Measurements from ENCODE around the genes CCK, VIPR1 and ZBTB47.

GRCh38 chr3:40621979-40622308 is 97.2 kb downstream of the ZNF621 start:
- PRO-cap = no peak
- RAMPAGE, long total RNA = no peak

- PRO-cap = no peak
- RAMPAGE, long total RNA = no peak
Measured at GRCh38 chr3:40691037-40691986, 166.6 kb downstream of the ZNF621 start.

DNA sequence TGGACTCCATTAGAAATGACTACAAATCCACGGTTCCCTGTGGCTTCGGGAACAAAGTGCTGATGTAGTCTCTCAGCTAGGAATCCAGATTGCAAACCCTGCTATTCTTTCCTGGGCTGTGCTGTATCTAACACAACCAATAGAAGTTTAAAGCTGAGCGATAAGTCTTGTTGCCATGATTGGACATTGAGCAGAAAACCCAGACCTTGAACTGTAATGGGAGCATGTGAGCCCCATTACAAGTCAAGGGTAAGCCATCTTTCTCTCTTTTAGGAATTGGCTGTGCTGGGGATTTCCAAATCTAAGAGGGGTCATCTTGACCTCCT is 306.6 kb upstream of the CTNNB1 start:
- PRO-cap = no peak
- RAMPAGE, long total RNA = no peak

DNA sequence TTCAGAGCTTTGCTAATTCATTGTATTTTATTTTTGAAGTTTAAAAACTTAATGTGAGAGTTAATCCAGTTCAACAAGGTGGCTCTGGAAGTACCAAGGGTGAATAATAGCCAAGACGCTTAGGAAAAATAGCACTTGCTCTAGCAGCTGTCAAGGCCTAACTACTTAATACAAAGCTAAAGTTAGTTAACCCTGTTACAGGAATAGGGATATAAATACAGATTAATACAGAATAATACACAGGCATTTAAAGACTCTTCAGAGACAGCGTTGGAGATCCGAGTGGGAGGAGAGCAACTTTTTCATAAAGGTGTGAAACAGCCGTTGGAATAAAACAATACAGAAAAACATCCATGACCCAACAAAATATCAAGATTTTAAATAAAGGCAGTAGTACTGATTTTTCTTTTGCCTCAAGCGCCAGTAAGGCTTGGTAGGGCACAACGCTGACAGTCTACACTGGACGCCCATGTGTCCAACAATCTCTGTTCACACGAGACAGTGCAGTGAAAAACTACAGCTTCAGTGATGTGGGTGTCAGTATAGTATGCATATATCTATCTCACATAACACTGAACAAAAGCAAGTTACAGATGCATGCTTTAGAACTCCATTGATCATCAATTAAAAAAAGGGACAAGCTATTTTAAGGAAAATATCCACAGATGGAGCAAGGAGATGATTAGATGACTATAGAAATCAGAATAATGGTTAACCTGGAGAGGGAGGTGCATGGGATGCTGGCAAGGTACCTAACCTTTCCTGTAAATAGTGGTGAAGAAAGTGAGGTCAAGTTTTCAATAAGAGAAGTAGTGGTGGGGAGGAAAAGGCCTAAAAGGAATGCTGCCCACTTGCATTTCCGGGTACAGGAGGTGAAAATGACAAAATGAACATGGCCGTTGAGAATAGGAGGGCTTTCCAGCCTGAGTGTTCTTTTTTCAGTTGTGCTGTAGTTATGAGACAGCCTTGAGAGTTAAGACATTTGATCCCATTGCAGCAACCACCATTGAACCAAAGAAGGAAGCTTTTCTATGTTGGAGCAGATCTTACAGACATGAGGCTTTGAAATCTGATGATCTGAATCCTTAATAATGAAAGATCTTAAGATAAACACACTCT is 42.6 kb downstream of the CTNNB1 start:
- PRO-cap = no peak
- RAMPAGE, long total RNA = no peak

DNA sequence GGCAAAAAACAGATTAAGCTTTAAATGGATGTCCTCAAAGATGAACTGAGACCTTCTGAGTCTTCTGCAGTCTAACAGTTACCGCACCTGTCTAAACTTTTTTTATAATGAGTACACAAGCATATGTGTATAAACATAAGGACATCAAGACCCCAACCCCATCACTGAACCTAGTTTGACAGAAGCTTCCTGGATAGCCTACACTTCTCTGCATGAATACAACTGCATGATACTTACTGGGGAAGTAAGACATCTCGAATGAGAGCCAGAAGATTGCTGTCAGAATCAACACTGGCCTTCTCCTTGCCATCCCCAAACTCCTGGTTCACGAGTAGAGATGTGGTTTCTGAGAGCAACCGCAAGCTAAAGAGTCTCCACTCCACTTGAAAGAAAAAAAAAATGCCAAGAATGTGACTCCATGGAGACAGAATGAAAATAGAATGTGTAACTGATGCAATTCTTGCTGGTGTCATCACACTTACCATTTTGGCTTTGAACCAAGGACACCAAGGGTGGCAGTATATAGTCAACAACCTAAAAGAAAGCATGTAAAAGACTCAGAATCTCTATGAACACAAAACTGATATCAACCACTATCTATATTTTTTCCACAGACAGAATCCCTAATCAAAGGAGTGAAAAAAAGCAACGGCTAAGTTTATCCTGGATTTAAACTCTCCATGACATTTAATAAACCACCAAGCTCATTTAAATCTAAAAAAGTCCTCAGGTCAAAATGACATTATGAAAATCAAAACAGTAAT is 280.4 kb downstream of the ULK4 start:
- PRO-cap = no peak
- RAMPAGE, long total RNA = no peak

GRCh38 chr3:42014513-42014586 is 52.4 kb upstream of the ULK4 start:
- PRO-cap = no peak
- RAMPAGE, long total RNA = no peak

- PRO-cap = no peak
- RAMPAGE, long total RNA = no peak
Measured at GRCh38 chr3:42020415-42021522, 58.9 kb upstream of the ULK4 start.

- PRO-cap = no peak
- RAMPAGE, long total RNA = no peak
Measured at GRCh38 chr3:42099514-42100172, 8.5 kb downstream of the TRAK1 start.

GRCh38 chr3:42188338-42188647 is 77.7 kb downstream of the CCK start:
- PRO-cap = no peak
- RAMPAGE, long total RNA = no peak

DNA sequence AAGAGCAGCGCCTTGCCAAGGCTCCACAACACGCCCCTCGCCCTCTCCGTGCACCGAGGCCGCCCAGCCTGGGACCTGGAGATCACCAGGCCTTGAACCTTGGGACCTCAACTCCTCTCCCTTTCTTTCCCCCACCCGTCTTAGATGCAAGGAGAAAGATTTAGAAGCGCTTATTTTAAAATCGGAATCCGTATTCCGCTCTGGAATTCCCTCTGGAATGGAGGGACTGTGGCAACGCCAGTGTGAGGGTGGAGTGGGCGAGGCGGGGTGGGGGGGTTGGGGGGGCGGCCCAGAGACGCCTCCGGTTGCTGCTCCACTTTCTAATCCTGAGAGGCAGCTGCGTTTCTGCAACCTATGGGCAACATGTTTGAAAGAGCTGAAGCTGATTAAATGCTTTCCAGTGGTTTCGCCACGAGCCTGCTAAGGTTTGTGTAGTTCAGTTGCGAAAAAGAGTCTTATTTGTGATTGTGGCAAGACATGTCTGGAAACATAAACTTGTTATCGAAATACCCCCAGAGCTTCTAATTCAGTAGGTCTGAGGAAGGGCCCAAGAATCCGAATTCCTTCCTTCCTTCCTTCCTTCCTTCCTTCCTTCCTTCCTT is at the start of gene CCK:
TSS of gene CCK (minus strand) at position 219 of the 602 bp plus-strand sequence.
- PRO-cap = no peak
- RAMPAGE, long total RNA = no peak

DNA sequence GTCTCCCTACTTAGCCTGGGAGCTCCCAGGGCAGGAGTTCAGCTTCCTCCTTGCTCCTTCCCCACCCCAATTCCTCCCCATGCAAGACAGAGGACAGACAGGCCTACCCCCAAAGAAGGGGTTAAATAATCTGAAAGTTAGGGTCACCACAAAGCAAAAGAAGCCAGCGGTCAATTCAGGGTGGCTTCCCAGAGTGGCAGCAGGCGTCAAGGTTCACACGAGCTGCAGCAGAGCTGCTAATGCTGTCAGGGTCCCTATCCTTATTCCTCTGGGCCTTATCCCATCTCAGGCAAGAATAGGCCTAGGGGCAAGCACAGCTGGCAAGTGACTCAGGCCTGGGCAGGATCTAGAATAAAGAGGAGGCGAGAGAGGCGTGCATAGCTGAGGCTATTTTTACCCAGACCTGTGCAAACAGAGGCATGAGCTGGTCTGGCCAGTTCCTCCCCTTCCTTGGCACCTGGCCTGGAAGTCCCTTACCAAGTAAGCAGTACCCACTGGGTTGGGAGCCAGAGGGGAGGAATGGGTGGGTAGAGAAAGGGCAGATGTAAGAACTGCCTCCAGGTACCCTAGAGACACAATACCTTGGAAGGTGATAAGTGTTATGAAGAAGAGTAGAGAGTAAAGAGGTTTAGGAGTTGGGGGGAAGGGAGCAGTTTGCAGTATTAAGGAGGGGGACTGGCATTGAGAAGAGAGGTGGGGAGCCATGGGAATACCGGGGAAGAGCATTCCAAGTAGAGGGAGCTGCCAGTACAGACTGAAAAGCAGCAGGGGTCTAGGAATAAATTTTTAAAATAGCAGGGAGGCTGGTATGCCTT is 12.2 kb upstream of the VIPR1 start:
- PRO-cap = no peak
- RAMPAGE, long total RNA = no peak

DNA sequence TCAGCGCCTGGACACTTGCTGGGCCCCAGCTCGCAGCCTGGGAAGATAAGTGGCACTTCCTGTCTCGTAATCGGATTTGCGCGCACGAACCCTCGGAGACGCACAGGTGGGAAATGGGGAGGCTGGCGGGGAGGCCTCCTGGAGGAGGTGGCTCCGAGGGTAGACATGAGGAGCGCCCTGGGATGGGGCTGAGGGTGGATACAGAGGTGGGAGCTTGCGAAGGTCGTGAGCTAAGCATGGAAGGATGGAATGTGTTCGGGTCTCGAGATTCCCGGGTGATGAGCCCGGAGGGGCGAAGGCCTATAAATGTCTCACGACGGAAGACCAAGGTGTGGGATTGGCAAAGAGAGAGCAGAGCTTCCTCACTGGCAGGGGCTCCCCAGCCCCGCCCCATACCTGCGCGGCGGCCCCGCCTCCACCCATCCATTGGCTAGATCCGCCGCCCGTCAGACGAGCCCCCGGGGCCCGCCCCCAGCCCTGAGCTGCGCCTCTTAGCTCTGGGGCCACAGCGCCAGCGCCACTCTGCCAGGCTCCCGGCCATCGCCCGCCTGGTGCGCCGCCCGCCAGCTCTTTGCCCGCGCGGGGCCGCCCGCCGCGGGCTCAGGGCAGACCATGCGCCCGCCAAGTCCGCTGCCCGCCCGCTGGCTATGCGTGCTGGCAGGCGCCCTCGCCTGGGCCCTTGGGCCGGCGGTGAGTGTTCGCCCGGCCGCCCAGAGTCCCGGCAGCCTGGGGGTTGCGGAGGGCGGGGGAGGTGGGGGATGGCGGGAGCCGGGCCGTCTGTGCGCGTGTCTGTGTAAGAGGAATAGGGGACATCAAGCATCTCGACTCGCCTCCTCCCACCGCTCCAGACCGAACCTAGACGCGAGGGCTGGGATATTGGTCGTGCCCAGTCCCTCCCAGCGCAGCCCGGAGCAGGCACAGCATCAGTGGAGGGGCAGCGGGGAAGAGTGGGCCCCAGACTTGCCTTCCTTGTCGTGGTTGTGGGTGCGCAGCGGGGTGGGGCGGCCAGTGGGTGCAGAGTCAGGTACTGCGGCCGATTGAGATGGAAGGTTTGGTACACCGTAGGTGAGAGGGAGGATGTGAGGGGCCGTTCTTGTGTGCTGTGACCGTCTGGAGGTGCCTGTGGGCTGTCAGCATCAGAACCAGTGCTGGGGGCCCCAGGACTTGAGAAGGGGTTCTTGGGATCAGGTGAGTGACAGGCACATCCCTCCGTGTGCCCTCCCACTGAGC is at the start of gene VIPR1:
TSS of gene VIPR1 (plus strand) at position 520 of the 1,230 bp plus-strand sequence.
- PRO-cap = unidirectional peak, plus-strand start at position 520 of the sequence
- RAMPAGE, long total RNA = no peak

DNA sequence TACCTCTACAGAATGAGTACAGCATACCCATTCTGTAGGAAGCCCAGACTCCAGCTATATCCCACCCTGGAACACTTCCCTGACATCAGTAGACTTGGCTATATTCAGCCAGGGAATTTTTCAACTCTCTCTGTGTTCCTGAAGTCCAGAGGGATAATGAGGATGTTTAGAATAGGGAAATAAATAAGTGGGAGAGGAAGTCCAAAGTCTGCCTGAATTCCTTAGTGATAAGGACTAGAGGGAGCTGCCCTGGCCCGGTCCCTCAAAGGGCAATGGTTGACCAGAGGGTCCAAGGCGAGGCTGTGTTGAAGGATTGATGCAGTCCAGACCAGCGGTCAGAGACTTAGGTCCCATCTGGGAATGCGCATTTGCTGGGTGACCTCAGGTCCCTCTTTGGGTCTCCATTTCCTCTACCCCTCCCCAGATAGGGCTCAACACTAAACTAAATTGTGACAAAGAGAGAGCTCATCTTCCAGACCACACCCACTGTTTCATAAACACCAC is 7.9 kb downstream of the VIPR1 start:
- PRO-cap = no peak
- RAMPAGE, long total RNA = no peak

DNA sequence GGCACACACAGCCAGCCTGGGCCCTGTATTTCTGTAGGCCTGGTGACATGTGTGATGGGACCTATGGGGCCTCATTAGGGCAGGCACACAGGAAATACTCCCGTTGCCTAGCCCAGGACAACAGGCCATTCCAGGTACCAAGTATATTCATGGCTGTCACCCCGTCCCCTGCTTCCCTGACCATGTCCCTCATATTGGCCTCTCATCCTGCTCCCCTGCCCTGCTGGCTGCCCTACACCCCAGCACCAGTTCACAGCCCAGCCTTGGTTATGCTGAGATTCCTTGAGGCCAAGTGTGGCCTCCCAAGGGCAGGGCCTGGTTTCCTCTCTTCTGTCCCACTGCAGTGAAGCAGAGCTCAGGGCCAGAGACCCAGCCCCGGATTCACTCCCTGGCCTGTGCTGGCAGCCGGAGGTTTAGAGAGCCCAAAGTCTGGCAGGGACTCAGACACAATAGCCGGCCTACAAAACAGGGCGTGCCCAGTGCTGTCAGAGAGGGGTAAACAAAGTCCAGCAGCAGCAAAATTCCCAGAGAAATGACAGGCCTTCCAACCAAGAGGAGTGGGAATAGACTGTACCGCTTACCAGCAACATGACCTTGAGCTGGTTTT is 13.9 kb downstream of the VIPR1 start:
- PRO-cap = no peak
- RAMPAGE, long total RNA = no peak

DNA sequence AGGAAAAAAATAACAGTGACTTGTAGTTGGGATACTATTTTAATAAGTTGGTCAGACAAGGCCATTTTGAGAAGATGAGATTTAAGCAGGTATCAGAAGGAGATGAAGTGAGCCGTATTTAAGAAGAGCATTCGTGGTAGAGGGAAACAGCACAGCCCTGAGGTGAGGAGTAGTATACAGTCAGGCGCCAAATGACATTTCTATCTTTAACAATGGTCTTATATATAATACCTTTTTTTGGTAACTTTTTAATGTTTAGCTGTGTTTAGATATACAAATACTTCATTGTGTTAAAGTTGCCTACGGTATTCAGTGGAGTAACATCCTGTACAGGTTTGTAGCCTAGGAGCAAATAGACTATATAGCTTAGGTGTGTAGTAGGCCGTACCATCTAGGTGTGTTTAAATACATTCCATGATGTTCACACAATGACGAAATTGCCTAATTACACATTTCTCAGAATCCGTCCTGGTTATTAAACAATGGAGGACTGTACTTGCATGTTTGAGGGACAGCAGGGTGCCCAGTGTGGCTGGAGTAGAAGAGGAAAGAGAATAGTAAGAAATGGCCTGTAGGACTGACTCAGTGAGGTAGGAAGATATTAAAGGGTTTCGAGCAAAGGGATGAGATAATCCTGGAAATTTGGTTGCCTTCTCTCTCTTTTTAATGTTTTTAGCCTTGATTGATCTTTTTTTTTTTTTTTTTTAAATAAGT is 1.6 kb downstream of the NKTR start:
- PRO-cap = no peak
- RAMPAGE, long total RNA = no peak

DNA sequence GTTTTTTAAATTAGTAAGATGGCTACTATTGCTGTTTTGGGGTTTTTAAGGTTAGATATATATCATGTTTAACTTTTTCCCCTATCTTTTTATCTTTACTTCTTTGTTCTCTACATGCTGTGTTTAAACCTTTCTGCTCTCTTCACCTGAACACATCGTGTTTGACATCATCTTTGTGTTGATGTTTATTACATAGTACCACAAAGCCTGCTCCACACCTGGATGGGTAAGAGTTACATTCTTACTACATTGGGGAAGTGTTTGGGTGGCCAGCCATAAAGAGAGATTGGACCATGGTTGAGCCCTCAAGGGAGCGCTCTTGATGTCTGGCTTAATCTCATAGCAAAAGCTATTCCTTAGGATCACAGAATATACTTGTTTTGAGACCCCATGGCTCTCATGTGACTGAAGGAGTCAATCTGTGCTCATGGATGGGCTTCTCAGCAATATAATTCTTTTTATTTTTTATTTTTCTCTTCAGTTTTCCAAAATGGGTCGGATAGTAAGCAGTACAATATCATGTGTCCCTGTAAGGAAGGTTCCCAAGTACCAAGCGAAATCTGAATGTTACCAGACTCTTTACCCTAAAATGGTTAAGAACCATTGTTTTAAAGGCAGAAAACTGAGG is 23.0 kb upstream of the ZBTB47 start:
- PRO-cap = no peak
- RAMPAGE, long total RNA = no peak

GRCh38 chr3:42653042-42653771 is at the start of gene ZBTB47:
Gene ZBTB47, plus strand, starts transcription at chr3:42653697.
- PRO-cap = unidirectional peak, plus-strand start at chr3:42653677
- RAMPAGE, long total RNA = no peak

GRCh38 chr3:42666341-42667140 is 13.0 kb downstream of the ZBTB47 start:
- PRO-cap = no peak
- RAMPAGE, long total RNA = no peak

DNA sequence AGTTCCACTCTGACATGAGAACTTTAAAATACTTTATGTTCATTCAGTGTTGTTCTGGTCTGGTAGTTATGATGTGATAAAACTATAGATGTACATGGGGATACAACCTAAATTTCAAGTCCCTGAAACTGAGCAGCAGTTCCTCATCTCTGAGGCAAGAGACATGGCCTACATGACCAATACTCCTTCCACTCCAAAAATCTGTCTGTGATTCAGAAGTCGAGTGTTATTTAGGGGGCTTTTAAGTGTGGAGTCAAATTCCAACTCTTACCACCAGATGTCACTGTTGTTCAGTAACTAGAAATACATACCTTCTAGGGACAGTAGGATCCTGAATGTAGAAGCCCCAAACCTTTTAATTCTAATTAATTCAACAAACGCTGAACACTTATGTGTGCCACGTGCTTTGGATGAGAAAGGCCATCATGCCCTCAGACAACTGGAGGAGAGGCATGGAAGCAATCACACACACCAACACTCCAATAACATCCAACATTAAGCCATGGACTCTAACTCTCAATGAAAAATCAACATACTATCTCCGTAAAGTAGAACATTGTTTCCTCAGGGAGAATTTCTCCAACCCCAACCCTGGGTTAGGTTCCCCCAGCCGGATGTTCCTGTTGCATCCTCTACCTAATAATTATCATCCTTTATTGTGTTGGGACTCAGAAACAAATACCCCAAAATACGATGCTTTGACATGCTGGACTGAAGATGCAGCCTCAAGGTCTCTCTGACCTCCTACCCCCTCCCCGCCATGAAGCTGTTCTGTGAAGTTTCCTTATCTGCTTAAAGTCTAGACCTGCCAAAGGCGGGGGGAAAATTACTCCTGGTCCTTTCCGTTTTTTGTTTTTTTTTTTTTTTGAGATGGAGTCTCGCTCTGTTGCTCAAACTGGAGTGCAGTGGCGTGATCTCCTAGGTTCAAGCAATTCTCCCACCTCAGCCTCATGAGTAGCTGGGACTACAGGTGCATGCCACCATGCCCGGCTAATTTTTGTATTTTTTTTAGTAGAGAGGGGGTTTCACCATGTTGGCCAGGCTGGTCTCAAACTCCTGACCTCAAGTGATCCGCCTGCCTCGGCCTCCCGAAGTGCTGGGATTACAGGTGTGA is 8.0 kb upstream of the CCDC13 start:
- PRO-cap = no peak
- RAMPAGE, long total RNA = no peak

- PRO-cap = no peak
- RAMPAGE, long total RNA = no peak
Measured at GRCh38 chr3:42826936-42827464, 17.8 kb downstream of the ACKR2 start.

Measured in urinary bladder (tissue), 3 donors.